Neural progenitor cell (in vitro differentiated cells): ENCODE data around the genes ELF2 and SETD7.

DNA sequence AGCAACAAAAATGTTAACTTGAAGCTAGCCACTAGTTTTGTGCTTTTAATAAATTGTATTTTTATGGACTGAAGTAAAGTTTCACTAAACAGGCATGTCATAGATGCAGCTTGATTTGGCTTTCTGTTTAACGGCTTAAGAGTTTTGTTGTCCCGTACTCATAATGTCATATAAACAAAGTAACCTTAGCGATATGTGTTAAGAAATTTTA lies 913 bp upstream of the SCLT1 start:
- RAMPAGE, long total RNA, result no peak

- RAMPAGE, long total RNA, result no peak
These were observed 757.7 kb downstream of the C4orf33 start for GRCh38 chr4:129853600-129854050.

DNA sequence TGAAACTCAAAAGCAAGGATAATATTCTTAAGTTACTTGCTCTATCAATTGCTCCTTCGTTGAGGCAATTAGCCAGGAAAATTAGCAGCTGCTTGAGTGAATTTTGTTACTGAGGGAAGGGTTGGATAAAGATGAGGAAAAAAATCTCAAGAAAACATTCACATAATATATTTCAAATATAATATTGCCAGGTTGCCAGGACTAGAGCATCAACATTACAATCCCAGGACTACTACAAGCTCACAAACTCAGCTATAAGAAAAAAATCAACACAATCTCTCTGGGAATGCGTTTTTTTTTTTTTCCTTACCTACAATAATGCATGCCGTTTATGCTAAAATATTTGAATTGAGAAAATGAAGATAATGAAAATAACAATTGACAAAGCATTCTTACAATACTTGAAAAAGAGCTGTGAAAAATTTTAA lies 1129.1 kb downstream of the C4orf33 start:
- RAMPAGE, long total RNA, result no peak

DNA sequence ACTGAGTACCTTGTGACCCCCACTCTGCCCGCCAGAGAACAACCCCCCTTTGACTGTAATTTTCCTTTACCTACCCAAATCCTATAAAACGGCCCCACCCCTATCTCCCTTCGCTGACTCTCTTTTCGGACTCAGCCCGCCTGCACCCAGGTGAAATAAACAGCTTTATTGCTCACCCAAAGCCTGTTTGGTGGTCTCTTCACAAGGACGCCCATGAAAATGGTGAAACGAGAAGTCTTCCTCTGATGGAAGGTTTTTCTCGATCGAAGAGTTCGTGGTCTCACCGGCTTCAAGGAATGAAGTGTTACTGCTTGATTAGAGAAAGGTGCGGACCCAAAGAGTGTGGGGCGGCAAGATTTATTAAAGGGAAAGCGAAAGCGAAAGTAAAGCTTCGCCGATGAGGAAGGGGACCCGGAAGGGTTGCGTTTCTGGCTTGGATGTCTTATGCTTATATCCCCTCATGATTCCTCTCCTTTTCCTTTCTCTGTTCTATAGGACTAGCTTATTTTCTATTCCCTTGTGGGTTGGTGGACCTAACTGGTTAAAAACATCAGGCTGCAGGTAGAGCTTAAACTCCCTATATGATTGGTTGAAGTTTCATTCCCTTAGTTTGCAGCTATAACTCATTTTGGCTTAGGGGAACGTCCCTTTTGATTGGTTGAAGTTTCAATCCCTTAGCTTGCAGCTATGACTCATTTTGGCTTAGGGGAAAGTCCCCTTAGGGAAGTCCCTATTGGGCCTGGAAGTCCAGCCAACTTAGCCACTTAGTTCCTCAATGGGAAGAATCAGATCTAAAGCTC lies 1025.2 kb upstream of the PCDH10 start:
- RAMPAGE, long total RNA, result no peak

DNA sequence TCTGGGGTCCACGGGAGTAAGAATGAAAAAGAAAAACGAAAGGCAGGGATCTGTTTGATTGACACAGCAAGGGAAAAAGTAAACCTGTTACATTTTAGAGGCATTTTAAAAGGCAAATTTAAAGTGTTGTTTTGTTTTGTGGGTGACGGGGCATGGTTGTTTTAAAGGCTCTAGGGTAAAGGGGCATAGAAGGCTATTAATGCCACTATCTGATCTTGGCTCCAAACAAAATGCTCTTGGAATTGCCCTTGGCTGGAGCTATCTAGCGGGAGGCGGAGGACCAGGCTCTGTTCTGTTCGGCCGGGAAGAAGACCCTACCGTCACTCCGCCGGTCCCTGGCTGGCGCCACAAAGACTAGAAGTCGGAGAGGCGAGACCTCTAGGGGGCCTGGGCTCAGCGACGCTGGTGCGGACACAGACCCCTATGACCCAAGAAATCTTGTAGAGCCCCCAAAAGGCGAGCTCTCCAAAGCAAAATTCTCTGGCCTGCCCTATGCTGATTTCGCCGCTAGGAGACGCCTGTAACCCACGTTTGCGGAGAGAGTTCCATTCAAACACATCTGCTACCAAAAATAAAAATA lies 2.7 kb upstream of the PCDH10 start:
- RAMPAGE, long total RNA, result no peak

GRCh38 chr4:133886547-133886989 lies 315.0 kb downstream of the PABPC4L start:
- RAMPAGE, long total RNA, result no peak

- RAMPAGE, long total RNA, result no peak
These were observed 425.7 kb upstream of the PABPC4L start for GRCh38 chr4:134627228-134627771.

DNA sequence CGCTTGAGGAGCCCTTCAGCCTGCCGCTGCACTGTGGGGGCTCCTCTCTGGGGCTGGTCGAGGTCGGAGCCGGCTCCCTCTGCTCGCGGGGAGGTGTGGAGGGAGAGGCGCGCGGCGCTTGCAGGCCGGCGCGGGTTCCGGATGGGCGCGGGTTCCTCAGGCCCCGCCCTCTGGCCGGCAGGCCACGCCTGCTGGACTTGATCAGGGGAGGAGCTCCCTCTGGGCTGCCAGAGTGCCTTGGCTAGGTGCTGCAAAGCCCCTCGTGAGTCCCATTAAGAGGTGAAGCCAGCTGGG lies 321.2 kb upstream of the PCDH18 start:
- RAMPAGE, long total RNA, result no peak

GRCh38 chr4:139164639-139165515 lies 12.1 kb downstream of the ELF2 start:
- RAMPAGE, long total RNA, result no peak

DNA sequence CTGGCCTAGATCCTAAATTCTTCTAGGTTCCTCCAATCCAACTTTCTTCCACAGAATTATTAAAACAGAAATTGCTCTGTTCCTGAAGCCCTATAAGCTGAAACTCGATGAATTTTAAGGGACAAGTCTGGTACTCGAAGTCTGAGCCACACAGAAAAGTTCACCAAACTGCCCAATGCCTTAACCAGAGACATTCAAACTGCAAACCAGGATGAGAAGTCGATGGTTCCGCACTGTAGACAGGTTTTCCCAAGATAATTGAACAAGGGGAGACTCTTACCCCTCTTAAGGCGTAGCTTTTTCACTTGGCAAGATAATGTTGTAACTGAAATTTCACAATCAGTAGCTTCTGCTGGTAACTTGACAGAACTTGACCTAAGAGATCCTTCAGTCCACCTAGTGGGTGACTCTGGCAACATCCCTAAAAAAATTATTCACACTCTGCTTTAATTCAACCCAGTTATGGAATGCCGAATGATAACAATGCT lies 9.4 kb downstream of the ELF2 start:
- RAMPAGE, long total RNA, result no peak

DNA sequence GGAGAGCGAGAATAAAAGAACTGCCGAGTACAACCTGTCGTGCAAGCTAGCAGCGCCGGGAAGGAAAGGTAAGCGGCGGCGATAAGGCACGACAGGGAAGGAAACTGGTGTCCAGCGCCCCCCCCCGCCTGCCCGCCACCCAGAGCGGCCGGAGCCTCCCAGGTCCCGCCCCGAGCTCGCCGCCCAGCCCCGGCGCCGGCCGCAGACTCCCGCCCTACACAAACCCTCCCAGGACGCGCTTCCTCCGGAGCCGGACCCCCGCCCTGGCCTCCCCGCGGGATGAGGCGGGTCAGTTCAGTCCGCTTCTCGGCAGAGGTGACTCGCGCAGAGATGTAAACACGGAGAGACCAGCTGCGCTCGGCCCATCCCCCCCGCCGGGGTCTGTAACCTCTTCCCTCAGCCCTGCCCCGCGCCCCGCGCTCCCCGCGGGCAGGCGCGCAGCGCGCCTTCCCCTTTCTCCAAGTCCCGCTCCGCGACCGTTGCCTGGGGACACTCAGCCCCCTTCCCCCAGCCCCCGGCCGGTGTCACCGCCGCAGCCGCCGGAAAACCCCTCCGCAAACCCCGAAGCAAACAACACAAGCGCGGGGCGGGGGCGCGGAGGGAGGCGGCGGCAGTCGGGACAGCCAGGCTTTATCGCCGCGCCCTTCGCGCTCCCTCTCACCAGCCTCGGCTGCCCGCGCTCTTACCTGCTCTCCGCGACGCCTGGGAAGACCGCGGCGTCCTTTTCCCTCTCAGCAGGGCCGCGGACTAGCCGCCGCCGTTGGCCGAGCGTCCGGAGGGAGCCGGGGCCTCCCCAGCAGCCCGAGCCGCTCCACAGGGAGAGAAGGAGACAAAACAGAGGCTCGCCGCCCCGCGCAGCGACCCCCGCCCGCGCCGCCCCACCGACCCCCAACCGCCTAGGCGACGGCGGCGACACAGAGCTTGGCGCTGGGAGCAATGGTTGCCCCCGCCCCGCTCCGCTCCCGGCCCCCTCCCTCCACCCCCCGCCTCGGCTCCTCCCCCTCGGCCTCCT lies at the start of gene ELF2:
Gene ELF2, minus strand, starts transcription at position 938 of the 1,012 bp plus-strand sequence.
- RAMPAGE, long total RNA, result no peak

GRCh38 chr4:139294723-139296189 lies 6.0 kb upstream of the NAA15 start:
- RAMPAGE, long total RNA, result no peak

GRCh38 chr4:139336520-139337298 lies 34.4 kb upstream of the NDUFC1 start:
- RAMPAGE, long total RNA, result no peak

GRCh38 chr4:139383192-139383500 lies 70.8 kb upstream of the RAB33B start:
- RAMPAGE, long total RNA, result no peak

DNA sequence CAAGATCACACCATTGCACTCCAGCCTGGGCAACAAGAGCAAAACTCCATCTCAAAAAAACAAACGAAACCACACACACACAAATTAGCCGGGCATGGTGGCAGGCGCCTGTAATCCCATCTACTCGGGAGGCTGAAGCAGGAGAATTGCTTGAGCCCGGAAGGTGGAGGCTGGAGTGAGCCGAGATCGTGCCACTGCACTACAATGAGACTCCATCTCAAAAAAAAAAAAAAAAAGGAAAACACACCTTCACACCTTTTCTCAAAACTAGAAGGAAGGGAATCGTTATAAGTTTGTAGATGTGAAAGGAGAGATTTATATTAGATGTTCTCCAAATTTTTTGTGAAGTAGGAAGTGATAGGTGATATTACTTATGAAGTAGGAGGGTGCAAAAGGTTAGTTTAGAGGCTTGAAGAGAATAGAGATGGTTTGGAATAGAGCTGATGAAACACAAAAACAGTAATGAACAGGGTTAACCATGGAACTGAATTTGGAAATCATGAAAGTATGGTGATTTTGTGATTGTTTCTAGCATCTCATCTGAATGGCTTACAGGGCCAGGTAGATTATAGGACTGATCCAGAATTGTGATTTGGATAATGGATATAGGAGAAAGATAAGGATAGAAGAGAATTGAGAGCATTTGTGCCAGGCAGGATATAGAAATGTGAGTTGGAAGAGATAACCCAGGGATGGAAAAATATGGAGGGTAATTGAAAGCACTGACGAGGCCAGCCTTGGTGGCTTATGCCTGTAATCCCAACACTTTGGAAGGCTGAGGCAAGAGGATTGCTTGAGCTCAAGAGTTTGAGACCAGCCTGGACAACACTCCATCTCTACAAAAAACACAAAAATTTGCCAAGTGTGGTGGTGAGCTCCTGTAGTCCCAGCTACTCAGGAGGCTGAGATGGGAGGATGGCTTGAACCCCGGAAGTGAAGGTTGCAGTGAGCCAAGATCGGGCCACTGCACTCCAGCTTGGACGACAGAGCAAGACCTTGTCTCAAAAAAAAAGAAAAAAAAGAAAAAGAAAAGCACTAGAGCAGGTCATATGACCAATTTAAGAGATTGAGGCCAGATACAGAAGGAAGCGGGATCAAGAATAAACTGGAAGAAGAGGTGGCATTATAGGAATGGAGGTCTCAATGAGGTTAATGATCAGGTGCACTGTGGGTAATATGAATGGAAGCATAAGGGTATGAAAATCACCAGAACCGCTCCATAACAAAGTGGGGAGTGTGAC lies 53.5 kb upstream of the RAB33B start:
- RAMPAGE, long total RNA, result no peak

- RAMPAGE, long total RNA, result no peak
These were observed 44.3 kb upstream of the RAB33B start for GRCh38 chr4:139409473-139410159.

GRCh38 chr4:139532872-139533426 lies 23.1 kb downstream of the SETD7 start:
- RAMPAGE, long total RNA, result no peak

GRCh38 chr4:139556023-139556690 lies at the start of gene SETD7:
TSS of gene SETD7 (minus strand) at chr4:139556219.
- RAMPAGE, long total RNA, result no peak

DNA sequence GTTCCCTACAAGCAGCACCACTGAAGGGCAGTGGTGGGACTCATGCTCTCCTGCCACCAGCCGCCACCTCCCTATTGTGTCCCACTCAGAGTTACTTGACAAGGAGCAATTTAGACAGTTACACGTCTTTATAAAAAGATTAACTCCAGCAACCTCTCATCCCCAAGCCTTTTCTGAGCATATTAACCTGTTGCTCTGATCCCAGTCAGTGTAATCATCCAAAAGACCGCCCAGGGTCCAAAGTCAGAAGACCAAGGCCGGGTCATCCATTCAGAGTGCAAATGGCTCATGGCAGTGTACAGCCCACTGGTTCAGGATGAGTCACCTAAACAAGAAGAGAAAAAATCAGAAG lies 23.7 kb downstream of the MGST2 start:
- RAMPAGE, long total RNA, result no peak

GRCh38 chr4:140027002-140027891 lies 126.7 kb downstream of the MAML3 start:
- RAMPAGE, long total RNA, result no peak